Mesothelial cell of epicardium (in vitro differentiated cells): ENCODE measurements around the genes MRGPRE, RHOG and RRM1.

GRCh38 chr11:3056432-3056872, 771 bp downstream of the CARS1 start:
- PRO-cap, result no peak

- PRO-cap, result no peak
Measured at GRCh38 chr11:3112059-3112884, 52.8 kb downstream of the OSBPL5 start.

GRCh38 chr11:3126482-3127105, 38.5 kb downstream of the OSBPL5 start:
- PRO-cap, result no peak

DNA sequence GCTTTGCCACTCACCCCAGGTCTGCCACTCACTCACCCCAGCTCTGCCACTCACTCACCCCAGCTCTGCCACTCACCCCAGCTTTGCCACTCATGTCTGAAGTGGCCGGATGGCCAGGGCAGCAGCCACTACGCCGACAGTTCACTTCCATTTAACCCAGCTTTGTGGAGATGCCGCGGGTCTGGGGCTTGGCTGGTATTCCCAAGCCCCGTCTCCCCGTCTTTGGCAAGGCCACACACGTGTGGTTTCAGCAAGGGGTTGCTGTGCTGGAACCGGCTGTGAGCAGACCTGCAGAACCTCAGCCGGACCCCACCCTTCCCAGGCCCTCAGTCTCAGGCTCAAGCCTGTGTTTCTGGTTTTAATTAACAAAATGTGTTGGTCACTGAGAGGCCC, 9.5 kb downstream of the OSBPL5 start:
- PRO-cap, result no peak

DNA sequence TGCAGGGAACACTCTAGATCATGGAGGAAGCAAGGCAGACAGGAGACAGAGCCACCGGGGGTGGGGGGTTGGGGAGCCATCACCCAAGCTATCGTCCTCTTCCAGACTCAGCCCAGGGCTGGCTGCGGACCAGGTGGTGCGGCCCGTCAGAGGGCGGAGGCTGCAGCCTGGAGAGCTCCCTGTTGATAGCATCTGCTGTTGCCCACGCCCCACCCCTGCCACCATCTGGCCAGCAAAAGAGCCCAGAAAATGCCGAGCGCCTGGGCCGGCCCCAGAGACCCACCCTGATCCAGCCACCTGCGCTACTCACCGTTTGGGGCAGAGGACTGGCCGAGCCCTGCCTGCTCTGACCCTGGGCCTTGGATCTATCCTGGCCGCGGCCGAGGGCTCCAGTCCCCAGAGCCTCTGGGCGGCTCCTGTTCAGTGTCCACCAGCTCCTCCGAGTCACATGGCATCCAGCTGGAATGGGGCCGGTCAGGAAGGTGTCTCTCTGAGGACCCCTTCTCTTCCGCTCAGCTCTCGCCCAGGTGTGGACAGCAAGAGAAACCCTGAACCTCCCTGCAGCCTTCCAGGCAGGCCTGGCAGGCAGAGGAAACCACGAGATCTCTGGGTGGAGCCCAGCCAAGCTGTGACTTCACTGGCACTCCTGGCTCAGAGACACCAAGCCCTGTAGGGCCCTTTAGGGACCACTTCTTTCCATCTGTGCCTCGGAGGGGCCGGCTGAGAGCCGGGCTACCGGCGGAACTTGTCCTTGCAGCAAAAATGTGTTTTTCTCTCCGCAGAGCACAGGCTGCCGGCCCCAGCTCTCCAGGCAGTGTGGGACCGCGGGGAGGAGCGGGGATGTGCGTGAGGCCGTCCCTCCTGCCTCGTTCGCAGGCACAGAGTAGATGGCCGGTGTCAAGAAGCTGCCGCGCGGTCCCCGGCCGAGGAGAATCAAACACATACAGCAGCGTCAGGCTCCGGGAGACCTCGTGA, at the start of gene MRGPRE:
TSS of gene MRGPRE (minus strand) at position 587 of the 975 bp plus-strand sequence.
- PRO-cap, result no peak

GRCh38 chr11:3242197-3242621, 10.0 kb upstream of the MRGPRE start:
- PRO-cap, result no peak

GRCh38 chr11:3357509-3358656, 21.1 kb downstream of the ZNF195 start:
- PRO-cap, result no peak

GRCh38 chr11:3476543-3477420, 97.8 kb upstream of the ZNF195 start:
- PRO-cap, result unidirectional peak, minus-strand start at chr11:3477039

GRCh38 chr11:3511374-3511930, 130.3 kb downstream of the ART5 start:
- PRO-cap, result no peak

GRCh38 chr11:3823953-3824599, 15.7 kb downstream of the PGAP2 start:
- PRO-cap, result no peak

- PRO-cap, result no peak
Measured at GRCh38 chr11:3826398-3827335, 14.1 kb downstream of the RHOG start.

GRCh38 chr11:3834578-3835669, 5.8 kb downstream of the RHOG start:
- PRO-cap, result no peak

DNA sequence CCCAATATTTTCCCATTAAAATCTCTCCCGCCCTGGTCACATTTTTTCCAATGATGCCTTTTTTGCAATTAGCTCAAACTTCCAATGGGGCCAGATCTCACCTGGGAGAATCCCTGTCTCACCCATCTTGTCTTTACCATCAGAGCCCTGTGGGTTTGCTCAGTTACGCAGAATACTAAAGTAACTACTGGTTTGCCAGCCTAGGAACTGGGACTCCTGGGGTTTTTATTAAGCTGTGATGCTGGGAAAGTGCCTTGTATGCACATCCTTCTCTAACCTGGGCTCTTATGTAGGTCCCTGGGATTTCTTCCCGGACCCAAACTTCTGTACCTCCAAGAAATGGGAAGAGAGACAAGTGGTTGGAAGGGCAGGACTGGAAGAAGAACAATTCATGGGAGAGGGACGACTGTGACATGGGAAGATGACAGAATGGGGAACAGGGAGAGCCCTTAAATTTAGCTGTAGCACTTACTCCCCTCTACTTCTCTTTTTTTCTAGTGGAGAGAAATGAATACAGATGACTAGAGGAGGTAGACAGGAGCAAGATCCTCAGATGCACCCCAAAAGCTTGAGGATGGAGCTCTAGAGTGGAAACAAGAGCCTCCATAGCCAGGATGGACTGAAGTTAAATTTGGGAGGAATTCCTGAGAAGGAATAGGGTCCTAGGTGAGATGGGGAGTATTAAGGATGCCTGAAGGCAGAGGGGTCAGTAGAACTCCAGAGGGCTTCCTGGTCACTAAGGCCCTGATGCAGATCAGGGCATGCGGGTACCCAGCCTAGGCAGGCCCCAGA, 2.3 kb downstream of the RHOG start:
- PRO-cap, result no peak

DNA sequence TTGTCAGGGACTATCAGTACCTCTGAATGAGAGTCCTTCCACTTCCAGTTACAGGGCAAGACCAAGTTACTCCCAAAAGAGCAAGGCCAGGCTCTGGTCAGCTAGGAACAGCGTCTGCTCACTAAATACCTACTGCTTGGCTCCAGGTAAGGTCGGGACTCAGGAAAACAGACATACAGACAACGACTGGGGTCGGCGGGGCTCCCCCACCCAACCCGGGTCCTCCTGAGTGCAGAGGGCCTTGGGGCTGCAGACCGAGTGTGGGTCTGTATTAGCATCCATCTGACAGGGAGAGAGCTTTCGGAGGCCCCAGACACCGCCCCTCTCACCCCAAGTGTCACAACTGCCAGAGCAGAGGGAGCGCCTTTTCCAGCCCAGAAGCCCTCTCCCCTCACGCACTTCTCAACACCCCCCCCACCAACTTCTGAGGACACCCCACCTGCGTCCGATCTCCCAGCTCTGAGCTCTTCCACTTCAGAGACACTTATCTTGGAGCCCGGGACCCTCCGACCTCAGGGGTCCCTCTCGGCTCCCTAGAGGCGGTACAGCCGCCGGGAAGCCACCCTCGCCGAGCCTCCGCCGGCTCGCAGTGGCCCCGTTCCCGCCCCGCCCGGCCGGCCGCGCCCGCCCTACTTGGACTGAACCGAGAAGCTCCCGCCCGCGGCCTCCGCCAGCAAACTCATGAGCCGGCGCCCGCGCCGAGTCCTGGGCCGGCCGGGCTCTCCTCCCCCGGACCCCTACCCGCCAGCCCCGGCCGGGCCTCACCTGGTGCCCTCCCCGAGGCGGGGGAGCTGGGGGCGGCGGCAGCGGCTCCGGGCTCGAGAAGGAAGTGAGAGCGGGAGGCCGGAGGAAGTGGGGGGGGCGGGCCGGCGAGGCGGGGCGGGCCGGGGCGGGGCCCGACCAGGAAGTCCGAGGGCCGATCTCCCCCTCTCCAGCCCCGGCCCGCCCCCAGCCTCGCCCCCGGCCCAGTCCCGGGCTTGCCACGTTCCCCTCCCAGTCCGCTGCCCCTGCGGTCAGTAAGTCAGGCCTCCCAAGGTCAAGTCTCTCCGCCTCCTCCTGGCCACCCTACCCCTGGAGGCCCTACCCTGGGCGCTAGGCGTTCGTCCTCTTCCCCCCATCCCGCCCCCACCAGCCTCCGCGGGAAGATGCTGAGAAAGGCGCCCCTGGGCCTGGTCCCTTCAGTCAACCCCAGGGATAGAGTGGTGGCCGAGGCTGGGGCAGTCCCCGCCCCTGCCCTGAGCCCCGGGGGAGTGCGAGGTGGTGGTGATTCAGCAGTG, at the start of gene RHOG:
TSS of gene RHOG (minus strand) at position 831 of the 1,277 bp plus-strand sequence.
- PRO-cap, result bidirectional peak, plus-strand start at position 957 of the sequence, minus-strand start at position 831 of the sequence

DNA sequence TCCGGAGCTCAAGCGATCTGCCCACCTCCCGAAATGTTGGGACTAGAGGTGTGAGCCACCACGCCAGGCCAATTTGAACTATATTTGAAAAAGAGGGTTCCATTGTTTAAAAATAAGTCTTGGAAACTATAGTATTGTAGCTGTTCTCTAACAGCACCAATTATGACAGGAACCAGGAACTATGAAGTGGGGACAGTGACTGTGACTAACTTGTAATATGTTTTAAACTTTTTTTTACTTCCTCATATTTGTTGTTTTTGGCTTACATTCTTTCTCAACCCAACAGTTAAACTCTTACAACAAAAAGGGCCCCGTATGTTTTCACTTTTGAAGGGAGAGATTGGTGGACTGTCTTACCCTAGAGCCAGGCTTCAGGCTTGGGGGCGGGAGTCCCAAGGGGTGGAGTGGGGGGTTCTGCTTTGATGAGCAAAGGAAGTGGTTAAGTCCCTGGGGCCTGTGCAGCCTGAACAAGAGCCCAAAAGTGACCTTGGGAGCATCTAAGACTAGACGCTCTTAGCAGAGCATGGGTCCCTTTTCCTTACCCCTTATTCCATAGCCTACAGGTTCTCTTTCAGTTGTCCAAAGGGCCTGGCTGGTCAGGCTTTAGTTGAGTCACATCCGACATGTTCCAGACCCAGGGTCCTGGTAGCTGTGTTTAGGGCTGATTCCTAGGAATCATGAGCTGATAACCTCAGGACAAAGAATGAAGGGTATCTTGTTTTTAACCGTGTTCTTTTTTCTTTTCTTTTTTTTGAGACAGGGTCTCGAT, 38.7 kb downstream of the STIM1 start:
- PRO-cap, result no peak

DNA sequence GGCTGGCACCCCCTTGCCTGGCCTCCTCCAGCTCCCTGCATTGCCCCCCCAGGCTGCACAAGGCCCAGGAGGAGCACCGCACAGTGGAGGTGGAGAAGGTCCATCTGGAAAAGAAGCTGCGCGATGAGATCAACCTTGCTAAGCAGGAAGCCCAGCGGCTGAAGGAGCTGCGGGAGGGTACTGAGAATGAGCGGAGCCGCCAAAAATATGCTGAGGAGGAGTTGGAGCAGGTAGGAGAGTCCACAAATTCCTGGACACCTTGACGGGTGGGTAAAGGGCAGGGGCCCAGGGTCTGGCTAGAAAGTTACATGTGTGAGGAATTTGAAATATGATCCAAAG, 20.2 kb upstream of the RRM1 start:
- PRO-cap, result no peak

DNA sequence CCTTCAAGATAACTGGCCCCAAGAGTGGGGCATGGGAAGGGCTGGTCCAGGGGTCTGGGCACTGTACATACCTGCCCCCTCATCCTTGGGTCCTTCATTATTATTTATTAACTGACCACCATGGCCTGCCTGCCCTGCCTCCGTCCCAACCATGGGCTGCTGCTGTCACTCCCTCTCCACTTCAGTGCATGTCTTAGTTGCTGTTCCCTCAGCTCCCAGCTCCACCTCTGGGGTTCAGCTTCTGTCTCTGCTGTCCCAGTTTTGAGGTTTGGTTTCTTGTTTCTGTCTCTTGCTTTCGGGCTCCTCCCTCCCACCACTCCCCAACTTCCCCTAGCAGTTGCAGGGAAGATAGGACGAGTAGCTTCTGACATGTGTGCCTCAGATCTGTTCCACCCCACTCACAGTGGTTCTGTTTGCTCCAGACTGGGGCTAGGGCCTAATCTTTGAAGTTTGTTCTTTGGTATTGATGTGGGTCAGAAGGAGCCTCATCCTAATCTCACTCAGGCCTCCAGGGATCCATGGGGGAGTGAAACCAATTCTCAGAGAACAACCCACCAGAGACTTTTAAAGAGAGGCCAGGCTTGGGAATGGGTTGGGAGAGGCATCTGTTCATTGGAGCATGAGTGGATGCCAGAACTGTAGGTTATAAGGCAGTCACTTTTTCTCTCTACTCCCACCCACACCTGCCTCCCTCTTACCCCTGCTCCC, 2.6 kb upstream of the RRM1 start:
- PRO-cap, result no peak

DNA sequence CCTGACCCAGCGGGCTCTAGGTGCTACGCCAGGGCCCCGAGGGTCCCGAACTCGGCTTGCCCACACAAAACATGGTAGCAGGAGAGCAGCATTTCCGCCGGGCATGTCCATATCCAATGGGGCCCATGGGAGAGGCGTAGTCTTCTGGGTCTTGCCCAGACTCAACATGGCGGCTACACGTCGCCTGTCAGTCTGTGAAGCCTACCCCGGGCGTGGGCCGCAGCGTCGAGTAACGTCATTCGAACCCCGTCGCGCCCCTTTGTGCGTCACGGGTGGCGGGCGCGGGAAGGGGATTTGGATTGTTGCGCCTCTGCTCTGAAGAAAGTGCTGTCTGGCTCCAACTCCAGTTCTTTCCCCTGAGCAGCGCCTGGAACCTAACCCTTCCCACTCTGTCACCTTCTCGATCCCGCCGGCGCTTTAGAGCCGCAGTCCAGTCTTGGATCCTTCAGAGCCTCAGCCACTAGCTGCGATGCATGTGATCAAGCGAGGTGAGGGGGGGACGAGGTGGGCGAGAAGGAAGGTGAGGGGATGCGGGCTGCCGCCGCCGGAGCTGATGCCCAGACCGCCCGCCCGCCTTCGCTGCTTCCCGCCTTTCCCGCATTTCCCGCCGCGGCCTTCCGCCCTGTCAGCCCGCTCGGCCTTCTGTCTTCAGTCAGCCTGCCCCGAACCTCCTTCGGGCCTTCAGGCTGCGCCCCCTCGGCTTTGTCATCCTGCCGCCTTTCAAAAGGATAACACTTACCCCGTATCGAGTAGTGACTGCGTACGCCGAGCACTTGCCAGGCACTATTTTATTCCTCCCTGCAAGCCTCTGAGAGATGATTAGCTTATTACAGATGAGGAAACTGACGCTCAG, at the start of gene RRM1:
TSS of gene RRM1 (plus strand) at position 256 of the 853 bp plus-strand sequence.
- PRO-cap, result bidirectional peak, plus-strand start at position 262 of the sequence, minus-strand start at position 53 of the sequence

DNA sequence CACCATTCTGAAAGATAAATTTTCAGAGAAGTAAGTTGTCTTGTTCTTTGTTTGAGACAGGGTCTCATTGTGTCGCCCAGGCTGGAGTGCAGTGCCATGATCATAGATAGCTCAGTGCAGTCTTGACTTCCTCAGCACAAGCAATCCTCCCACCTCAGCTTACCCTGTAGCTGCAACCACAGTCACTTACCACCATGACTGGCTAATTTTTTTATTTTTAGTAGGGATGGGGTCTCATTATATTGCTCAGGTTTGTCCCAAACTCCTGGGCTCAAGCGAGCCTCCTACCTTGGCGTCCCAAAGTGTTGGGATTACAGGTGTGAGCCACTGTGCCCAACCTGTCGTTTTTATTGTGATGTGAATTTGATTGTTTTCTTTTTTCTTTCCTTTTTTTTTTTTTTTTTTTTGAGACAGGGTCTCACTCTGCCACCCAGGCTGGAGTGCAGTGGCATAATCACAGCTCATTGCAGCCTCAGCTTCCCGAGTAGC, 10.6 kb downstream of the RRM1 start:
- PRO-cap, result no peak

GRCh38 chr11:4175611-4176350, 81.2 kb downstream of the RRM1 start:
- PRO-cap, result no peak